Hair follicular keratinocyte (primary cell): ENCODE measurements around the genes LEFTY1 and ACBD3.

DNA sequence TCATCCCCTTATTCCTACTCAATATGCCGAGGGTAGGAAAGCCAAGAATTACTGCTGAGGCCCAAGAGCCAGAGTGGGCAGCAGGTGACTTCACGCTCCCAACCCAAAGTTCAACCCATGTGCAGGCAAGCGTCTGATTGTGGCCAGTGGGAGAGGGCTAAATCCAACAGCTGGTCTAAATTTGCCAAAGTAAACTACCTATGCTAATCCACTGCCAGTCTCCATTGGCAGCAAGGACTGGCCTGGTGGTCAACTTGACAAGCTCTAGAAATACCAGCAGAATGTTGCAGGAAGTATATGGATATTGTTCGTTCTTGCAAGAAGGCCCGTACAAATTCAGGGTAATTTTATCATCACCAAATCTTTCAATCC, 1.6 kb downstream of the TMEM63A start:
- RAMPAGE, long total RNA, result no peak

GRCh38 chr1:225888799-225889595, at the start of gene LEFTY1:
TSS of gene LEFTY1 (minus strand) at chr1:225889146.
- RAMPAGE, long total RNA, result no peak

- RAMPAGE, long total RNA, result no peak
Measured at GRCh38 chr1:225951020-225951463, 10.0 kb upstream of the LEFTY2 start.

- RAMPAGE, long total RNA, result no peak
Measured at GRCh38 chr1:225977249-225978267, 21.6 kb downstream of the SDE2 start.

DNA sequence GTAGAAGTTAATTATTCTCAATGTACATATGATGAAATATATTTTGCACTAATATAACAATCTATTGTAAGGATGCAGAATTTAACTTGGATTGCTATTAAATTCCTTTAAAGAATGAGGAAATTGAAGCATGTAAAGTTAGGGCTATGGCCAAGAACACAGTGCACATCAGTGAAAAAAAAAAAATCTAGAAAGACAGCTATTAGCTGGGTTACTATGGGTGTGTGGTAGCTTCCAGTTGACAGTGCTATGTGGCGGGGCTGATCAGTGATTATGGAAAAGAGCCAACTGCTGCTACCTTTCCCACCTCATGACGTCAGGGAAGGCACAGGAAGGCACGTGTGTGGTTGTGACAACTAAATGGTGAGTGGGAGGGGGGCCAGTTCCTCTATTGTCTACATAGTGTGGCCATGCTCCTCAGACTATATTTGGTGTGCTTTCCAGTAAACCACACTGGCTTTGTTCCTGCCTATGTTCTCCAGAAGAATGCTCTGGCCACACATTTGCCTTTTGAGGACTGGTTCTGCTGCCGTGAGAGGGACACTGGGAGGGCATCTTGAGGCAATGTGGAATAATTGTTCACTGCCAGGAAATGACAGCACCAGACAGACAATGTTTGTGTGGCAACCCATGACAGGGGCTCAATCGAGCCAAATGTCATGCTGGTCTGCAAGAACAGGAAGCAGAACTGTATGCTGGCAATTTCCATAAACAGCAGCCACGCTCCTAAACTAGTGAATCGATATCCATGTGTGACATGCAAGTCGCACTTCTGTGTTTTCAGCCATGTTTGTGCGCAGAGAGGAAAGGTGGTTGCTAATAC, 2.9 kb upstream of the SDE2 start:
- RAMPAGE, long total RNA, result no peak

DNA sequence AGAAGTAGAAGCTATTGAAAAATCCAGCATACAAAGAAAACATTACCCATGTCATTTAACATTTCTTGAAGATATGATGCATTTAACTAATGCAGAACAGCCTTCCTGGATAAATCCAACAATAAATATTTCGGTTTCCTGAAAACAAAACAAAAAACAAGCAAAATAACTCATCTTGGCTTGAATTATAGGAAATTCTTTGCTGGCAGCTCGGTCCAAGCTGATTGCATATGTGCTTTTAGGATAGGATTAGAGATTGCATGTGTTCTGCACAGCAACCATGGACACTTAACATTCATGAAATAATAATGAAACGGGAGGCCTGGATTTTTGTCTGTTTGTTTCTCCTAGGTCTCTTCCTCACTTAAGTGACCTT, 1.6 kb upstream of the H3-3A start:
- RAMPAGE, long total RNA, result no peak

DNA sequence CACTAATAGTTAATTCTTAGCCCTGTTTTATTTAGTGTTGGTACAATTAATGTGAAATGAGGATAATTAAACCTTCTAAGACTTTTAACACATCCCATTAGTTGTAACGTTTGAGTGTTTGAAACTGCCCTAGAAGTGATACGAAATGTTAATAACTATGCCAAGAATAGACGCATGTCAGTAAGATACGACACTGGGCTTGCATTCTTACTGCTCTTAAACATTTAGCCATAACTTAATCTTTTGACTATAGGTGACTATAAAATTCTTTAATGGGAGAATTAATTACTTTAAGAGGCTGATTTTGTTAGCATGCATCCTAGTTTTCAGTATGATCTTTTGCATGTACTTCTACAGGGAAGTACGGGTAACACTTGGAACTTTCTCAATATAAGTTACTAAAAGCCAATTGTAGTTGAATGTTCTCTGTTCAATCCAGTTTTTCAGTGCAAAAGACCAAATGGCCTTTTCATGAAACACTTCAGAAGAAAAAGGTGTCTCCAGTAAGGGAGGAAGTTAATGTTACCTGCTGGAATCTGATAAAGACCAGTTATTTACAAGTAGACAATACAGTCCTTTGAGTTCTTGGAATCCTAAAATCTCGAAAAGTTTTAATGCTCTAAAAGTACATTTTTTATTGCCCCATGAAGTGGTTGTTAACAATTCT, 10.0 kb downstream of the H3-3A start:
- RAMPAGE, long total RNA, result no peak

DNA sequence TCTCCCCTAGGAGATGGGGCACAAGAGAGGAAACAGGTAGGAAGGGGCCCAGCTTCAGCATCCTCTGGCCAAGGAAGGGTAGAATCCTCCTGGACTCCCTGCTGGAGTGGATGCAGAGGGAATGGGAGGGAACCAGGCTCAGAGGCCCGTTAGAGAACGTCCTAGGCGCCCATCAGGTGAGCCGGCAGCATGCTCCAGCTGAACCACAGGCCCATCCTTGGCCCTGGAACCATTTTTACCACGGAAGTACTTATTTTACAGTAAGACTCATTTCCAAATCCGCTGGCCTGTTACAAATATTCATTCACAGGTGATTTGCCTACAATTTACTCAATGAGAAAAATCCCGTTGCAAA, 58.1 kb downstream of the H3-3A start:
- RAMPAGE, long total RNA, result no peak

GRCh38 chr1:226121206-226122032, 58.9 kb downstream of the H3-3A start:
- RAMPAGE, long total RNA, result no peak

DNA sequence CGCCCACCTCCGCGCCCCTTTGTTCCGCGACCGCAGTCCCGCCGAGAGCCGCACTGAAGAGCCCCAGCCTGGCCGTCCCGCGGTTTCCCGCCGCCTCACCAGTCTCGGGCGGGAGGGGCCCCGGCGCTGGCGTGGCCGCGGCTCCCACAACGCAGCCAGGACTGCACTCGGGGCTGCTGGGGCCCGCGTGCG, 59.4 kb downstream of the H3-3A start:
- RAMPAGE, long total RNA, result no peak

- RAMPAGE, long total RNA, result no peak
Measured at GRCh38 chr1:226186606-226187536, at the start of gene ACBD3. TSS of gene ACBD3 (minus strand) at chr1:226186741.

GRCh38 chr1:226209198-226210045, 14.0 kb upstream of the MIXL1 start:
- RAMPAGE, long total RNA, result no peak

DNA sequence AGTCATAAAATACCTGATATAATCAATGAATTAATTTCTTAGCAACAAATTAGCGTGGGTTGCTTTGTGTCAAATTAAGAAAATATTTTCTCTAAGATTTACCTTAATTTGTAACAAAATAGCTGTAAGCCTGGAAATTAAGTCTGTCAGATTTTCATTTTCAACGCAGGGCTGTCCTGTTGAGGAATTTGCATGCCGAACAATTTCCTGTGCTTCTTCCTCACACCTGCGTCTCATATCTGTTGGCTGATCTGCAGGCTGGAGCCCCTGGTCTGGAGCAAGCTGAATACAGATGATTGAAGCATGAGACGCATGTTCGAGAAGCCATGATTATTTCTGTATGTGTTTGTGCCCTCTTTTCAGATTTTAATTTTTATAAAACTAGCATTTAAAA, 9.8 kb downstream of the MIXL1 start:
- RAMPAGE, long total RNA, result no peak

DNA sequence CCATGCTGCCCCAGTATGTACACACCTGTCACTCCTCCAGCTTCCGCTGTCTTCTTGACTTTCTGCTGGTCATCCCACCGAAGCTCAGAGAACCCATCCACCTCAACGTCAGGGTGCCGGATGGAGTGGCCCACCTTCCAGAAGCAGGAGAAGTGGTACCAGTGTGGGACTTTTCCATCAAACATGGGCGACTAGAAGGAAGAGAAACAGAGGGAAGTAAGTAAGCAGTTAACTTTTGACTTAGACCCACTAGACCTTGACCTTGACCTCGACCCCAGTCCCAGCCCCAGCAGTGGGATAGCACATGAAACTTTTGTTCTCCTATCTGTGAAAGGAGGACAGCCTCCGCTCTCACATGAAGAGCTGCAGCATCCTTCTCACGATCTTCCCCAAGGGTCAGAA, 5.7 kb downstream of the PARP1 start:
- RAMPAGE, long total RNA, result no peak

- RAMPAGE, long total RNA, result no peak
Measured at GRCh38 chr1:226609784-226610284, 61.3 kb downstream of the STUM start.

DNA sequence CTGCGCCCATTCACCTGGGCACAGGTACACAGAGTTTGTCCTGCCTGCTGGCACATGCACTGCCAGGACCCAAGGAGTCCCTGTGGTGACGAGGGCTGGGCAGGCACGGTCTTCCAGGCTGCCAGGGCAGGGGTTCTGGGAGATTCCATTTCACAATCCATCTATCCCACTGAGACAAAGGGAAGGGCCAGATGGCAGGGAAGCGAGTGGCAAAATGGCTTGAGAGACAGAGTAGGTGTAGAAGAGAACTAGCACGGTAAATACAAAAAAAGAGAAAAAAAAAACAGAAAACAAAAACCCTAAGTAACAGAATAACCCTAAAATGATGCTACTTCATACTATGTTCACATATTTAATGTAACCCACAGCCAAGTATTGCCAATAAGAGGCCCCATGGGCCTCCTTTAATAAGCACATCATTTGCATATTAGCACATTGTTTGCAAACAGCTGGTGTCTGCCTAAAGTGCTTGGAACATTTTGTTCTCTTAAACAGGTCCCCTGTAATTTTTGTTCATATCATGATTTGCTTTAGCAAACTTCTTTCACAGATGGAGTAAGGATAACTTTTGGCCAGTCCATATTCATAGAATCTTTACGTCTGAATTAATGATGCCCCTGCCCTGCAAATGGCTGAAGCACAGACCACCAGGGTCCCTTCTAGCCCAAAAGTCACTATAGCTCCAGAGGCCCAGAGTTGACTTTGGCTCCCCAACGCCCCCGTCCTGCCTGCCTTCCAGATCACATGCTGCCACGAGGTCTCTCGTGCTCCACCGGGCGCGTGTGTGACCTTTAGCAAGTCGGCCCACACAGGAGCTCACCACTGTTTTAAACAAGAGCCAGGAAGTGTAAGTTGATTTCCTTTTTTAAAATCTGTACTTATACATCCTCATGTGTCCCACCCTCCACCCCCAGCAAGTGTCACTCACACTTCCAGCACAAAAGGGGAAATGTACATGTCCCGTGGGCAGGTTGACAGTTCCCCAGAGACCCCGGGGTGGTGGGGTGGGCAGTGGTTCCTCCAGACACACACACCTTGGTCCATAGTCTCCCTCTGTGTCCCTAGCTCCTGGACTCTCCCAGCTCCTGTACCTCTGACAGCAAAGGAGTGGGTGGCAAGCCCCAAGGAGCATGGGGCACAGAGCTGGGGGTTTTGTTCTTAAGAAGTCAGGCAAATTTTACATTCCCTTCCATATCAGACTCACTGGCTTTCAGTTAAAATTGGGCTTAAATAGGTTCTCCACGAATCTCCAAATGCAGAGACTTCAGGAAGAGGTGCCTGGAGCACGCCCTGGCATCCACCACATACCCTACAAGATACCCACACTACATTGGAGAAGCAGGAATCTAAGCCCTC, 84.2 kb downstream of the STUM start:
- RAMPAGE, long total RNA, result no peak

- RAMPAGE, long total RNA, result no peak
Measured at GRCh38 chr1:226666673-226667396, 72.2 kb downstream of the ITPKB start.

GRCh38 chr1:226672114-226672803, 66.8 kb downstream of the ITPKB start:
- RAMPAGE, long total RNA, result no peak

- RAMPAGE, long total RNA, result no peak
Measured at GRCh38 chr1:226676907-226677694, 62.0 kb downstream of the ITPKB start.

DNA sequence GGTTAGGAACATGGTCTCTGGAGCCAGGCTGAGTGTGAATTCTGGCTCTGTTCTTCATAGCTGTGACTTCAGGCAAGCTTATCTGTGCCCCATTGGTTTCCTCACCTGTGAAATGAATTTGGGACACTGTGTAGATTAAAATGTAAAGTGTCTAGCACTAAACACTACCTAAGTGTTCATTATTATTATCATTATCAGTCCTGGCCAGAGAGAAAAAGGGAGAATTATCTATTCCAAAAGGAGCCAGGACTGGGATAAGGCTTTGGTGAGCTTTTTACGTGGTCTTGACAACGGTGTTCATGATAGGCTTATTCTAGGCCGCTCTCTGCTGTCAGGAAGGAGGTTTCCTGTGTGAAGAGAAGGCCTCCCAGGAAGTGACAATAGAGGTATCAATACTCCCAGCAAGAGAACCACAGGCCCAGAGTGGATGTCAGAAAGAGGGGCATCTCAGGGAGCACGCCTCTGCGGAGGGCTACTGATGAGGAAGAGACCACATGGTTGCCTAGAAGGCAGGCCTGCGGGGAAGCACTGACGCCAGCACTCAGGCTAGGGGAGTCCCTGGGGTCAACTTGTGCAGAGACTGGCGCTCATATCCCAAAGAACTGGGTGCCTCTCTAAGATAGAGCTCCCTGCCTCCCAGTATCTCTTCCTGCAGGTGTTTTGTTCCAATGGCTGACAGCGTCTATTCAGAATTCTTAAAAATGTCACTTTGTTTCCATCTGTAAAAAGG, 60.4 kb downstream of the ITPKB start:
- RAMPAGE, long total RNA, result no peak